Breast (tissue), 4 donors: ENCODE measurements around a stretch of chr1.

DNA sequence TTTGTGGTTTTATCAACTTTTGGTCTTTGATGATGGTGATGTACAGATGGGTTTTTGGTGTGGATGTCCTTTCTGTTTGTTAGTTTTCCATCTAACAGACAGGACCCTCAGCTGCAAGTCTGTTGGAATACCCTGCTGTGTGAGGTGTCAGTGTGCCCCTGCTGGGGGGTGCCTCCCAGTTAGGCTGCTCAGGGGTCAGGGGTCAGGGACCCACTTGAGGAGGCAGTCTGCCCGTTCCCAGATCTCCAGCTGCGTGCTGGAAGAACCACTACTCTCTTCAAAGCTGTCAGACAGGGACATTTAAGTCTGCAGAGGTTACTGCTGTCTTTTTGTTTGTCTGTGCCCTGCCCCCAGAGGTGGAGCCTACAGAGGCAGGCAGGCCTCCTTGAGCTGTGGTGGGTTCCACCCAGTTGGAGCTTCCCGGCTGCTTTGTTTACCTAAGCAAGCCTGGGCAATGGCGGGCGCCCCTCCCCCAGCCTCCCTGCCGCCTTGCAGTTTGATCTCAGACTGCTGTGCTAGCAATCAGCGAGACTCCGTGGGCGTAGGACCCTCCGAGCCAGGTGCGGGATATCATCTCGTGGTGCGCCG, 28.0 kb upstream of the CFAP144 start:
- PRO-cap, 3 experiments = no peak in any of the 3 experiments
- RRBS = no CpG with 5 or more reads among the region's 14 CpGs

DNA sequence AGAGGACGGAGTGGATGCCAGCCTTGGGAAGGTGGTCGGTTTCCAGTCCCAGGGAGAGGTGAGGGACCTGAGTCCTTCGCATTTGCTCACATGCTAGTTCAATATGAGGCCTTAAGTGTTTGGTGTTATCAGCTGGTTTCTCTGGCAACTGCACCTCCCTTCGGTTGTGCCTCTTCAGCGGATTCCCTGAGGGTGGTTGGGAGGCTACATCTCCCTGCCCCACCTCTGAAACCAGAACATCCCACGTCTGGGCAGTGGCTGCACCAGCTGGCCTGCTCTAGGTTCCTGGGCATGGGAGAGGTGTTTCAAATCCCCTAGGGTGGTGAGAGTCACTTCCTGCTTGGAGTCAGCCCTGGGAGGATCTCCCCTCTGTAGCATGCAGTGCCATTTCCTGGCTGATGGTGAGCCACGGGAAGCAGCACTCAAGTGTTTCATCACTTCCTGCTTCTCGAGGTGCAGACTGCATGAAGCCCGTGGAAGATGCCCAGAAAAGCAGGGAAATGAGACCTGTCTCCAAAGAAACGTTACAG, 4.4 kb downstream of the TMEM125 start:
- PRO-cap, 3 experiments = no peak in any of the 3 experiments
- RRBS = no CpG with 5 or more reads among the region's 10 CpGs

GRCh38 chr1:43277511-43278060, 7.8 kb downstream of the C1orf210 start:
- PRO-cap, 3 experiments = no peak in any of the 3 experiments
- RRBS = no CpG with 5 or more reads among the region's 9 CpGs

DNA sequence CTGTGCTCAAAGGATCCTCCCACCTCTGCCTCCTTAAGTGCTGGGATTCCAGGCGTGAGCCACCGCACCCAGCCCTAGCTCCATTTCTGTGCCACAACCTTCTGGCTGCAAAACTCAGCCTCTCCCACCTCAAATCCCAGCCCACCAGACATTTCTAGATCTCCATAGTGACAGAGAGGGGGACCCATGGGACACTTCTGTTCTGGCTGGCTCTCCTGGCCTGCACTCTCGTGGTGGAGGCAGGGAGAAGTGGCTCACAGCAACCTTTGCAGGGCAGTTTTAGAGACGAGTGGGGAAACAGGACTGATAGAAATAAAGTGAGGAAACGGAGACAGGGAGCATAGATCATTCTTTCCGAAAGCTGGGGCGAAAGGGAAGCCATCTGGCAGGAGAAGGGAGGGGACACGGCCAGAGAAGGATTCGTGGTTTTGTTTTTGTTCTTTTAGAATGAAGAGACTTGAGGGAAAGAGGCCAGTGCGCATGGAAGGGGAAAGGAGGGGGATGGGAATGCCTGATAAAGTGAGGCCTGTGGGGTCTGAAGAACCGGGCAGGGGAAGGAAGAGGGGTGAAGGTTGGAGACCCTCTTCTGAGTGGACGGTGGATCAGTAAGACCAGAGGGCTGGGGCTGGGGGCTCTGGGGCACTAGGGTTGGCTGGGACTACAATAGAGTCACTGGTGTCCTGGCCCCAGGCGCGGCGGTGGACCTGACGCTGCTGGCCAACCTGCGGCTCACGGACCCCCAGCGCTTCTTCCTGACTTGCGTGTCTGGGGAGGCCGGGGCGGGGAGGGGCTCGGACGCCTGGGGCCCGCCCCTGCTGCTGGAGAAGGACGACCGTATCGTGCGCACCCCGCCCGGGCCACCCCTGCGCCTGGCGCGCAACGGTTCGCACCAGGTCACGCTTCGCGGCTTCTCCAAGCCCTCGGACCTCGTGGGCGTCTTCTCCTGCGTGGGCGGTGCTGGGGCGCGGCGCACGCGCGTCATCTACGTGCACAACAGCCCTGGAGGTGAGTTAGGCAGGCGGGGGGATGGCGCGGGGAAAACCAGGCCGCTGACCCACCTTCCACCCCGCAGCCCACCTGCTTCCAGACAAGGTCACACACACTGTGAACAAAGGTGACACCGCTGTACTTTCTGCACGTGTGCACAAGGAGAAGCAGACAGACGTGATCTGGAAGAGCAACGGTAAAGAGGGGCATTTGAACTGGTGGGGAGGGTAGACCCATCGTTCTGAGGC, 3.8 kb downstream of the TIE1 start:
- PRO-cap, 3 experiments = no peak in any of the 3 experiments
- RRBS = 52% methylated on average over 11 of the region's 61 CpGs

DNA sequence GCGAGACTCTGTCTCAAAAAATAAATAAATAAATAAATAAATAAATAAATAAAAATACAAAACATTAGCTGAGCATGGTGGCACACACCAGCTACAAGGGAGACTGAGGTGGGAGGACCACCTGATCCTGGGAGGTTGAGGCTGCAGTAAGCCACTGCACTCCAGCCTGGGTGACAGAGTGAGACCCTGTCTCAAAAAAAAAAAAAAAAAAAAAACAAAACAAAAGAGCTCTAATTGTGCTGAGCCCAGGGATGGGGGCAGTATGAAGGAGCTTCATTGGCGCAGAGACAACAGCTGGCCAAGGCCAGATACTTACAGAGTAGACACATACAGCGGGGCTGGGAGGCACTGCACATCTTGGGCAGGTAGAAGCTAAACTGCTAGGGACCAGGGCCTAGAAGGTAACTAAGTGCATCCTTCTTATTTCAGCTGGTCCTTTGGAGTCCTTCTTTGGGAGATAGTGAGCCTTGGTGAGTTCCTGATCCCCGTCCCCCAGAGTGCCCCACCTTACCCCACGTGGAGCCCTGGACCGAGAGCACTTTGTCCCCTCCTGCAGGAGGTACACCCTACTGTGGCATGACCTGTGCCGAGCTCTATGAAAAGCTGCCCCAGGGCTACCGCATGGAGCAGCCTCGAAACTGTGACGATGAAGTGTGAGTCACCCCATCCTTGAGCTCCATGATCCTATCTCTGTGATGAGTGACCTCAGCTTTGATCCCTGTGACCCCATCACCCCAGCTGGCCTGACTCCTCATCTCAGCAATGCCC, 16.6 kb upstream of the MPL start:
- PRO-cap, 3 experiments = no peak in any of the 3 experiments
- RRBS = no CpG with 5 or more reads among the region's 10 CpGs

GRCh38 chr1:43366730-43367263, 1.0 kb downstream of the ELOVL1 start:
- PRO-cap, 3 experiments = no peak in any of the 3 experiments
- RRBS = no CpG with 5 or more reads among the region's 19 CpGs

DNA sequence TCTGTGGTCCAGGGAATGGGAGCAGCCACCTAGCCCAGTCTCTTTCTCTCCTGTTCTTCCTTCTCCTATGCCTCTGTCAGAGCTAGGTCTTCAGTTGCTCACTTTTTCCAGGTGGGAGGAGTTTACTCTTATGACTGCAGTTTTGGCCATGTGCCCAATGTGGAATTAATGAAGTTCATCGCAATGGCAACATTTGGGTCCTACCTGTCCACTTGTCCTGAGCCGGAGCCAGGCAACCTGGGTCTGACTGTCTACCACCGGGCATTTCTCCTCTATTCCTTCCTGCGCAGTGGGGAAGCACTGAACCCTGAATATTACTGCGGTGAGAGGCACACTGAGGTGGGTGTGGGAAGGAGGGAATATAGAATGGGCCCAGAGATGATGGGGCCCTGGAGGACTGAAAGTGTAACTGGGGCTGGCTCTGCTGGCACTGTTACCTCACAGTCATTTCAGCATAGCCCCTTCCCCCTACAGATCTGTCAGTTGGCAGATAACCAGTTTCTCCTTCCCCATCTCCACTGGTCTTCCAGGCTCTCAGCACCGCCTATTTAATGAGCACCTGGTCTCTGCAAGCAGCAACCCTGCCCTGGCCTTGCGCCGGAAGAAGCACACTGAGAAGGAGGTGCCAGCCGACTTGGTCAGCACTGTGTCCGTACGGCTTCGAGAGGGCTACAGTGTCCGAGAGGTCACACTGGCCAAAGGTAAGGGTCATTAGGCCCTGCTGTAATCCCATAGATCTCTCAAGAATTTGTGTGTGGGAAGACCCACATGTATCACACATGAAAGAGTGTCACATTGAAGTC, 30.1 kb downstream of the SZT2 start:
- PRO-cap, 3 experiments = no peak in any of the 3 experiments
- RRBS = no CpG with 5 or more reads among the region's 13 CpGs

DNA sequence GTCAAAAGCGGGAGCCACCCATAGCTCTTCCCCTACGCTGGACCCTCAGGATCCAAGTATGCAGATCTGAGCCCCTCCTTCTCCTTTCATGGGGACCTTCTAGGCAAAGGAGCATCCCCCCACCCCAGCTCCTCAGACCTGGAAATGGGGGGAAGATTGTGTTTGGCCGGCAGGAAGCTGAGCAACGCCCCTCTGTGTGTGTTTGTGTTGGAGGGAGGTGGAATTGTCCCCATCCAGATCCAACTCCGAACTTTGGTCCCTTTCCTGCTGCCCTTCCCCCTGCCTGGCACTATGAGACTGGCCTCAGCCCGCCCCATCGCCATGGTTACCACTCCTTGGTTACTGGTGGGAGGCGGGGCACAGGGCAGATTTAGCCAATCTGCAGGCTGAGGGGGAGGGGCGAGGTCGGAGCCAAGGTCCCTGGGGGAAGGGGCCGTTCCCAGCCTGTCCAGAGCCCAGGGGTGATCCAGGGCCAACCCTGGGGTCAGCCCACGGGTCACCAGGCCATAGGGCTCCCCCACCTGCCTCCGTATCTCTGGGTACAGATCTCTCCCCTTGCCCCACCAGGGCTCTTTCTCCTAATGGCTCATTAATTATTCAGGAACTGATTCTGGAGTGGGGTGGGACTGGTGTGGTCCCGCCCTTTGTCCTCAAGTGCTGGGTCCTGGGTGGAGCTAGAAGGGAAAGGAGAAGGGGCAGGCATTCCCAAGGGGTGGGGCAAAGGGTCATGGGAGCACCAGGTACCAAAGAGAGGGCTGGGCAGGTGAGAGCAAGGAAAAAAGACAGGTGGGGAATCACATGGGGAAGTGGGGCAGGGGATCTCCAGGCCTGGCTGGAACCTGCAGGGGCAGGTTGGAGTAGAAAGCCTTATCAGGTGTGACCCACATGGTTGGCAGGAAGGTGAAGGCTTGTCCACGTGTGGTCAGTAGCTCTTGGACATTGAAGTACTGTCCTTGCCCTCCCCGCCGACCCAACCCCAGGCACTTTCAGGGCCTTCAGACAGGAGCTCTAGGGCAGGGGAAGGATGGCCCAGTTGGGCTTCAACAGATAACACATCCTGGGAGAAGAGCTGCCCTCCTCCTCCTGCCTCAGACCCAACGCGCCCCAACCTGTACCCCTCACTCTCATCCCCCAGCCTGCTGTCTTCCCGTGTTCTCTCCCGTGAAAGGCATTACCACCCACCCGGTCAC, 15.3 kb downstream of the PTPRF start:
- PRO-cap, 3 experiments = no peak in any of the 3 experiments
- RRBS = no CpG with 5 or more reads among the region's 22 CpGs

DNA sequence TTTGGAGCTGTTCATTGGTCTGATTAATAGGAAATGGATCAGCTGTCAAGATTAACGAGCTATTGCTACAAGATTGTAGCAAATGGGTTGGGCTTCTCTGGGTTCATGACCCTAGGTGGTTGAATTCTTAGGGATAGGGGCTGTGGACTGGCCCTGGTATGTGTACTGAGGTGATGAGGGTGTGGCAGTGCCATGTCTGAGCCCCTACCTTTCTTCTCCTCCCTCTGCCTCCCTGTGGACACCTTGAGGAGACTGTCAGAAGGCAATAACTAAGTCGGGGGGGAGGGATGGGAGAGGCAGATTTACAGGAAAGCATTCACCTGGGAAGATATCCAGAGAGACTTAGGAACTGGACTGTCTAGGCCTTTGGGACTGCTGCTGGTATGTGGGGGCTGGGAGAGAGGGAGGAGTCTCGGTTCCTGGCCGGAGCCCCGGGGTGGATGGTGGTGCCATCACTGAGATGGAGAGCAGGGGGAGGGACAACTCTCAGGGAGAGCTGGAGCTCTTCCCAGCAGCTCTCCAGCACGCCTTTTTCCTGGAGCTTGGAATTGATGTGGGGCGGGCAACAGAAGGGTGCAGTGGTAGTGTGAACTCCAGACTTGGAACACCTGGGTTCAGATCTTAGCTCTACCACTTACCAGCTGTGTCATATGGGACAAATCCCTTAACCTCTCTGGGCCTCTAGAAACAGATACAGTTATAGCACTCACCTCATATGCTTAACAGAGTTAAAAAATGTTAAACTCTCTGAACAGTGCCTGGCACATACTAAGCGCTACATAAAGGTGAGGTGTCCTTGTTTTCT, 22.1 kb downstream of the PTPRF start:
- PRO-cap, 3 experiments = peak in 1 of 3 experiments; most common minus-strand start position 236 of the sequence (in 1)
- RRBS = no CpG with 5 or more reads among the region's 8 CpGs

DNA sequence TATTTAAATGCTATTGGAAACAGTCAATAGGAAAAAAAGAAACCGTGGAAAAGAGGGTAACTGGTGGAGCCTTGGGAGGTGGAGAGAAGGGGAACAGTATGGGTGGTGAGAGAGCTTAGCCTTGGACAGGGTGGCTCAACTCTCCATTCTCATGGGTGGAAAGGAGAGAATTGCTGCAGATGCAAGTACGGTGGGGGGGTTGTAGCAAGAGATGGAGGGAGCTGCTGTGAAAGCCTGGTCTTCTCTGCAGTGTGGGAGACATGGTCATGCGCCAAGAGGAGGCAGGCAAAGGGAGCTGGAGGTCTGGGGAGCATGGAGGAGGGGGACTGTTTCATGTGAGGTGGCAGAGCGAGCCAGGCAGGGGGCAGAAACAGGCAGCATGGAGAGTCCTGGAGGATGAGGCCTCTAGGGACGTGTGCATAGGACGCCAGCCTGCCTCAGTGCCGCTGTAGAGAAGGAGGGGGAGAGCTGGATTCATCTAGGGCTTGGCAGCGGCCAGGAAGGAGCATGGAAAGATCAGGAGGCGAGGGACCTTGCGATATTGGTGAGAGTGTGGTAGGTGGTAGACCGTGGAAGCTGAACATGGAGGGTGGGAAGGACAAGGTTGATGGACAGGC, 54.3 kb upstream of the KDM4A start:
- PRO-cap, 3 experiments = no peak in any of the 3 experiments
- RRBS = no CpG with 5 or more reads among the region's 11 CpGs

GRCh38 chr1:43596173-43597008, 53.6 kb upstream of the KDM4A start:
- PRO-cap, 3 experiments = no peak in any of the 3 experiments
- RRBS = no CpG with 5 or more reads among the region's 15 CpGs

DNA sequence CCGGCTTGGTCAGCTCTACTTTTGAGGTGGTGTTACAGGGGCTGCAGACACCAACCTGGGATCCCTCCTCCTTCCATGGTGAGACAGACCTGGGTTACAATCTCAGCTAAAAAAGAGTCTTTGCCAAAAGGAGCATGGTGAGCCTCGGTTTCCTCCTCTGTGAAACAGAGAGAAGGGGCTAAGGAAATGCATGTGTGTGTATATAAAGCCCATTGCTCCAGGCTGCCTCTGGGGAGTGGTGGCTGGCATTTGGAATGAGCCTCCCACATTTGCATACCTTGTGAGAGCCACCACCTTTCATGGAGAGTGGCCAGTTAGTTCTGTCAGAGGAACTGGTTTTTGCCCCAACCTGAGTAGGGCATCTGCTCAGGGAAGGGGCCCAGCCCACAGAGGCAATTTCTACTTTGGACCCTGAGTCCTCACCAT, 772 bp upstream of the SLC6A9 start:
- PRO-cap, 3 experiments = no peak in any of the 3 experiments
- RRBS = no CpG with 5 or more reads among the region's 2 CpGs

DNA sequence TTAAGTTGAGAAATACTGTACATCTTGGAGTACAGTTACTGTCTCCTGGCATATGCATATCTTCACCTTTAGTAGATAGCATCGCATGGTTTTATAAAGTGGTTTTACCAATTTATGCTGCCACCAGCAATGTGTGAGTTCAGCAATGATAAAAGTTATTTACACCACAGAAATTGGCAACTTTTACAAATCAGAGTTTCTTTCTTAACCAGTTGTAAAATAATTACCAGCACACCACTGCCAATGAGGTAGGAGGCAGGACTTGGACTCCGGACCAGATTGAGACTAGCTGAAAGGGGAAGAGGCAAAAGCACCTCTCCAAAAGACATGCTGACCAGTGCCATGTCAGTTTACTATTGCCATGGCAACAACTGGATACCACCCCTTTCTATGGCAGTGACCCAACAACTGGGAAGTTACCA, 18.8 kb upstream of the SLC6A9 start:
- PRO-cap, 3 experiments = no peak in any of the 3 experiments
- RRBS = no CpG with 5 or more reads among the region's 2 CpGs

DNA sequence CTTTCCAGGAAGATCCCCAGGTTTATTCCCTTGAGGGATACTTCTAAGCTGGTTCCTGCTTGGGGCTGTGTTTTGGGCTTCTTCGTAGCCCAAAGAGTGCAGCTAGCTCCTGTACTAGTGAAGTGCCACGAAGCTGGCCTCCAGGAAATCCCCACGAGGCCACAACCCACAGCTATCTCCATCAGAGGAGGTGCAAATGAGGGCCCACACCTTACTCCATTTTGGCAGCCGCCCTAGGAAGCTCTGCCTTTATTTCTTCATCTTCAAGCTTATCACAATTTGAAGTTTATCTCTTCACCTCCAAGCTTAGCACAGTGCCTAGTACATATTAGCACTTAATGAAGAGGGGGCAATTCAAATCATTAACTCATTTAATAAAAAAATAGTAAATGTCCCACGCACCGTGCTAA, 544 bp upstream of the DMAP1 start:
- PRO-cap, 3 experiments = no peak in any of the 3 experiments
- RRBS = no CpG with 5 or more reads among the region's 6 CpGs

GRCh38 chr1:44217912-44218534, 4.8 kb downstream of the DMAP1 start:
- PRO-cap, 3 experiments = no peak in any of the 3 experiments
- RRBS = no CpG with 5 or more reads among the region's 7 CpGs

GRCh38 chr1:44223719-44224072, 10.4 kb downstream of the DMAP1 start:
- PRO-cap, 3 experiments = no peak in any of the 3 experiments
- RRBS = no CpG with 5 or more reads among the region's 5 CpGs

- PRO-cap, 3 experiments = no peak in any of the 3 experiments
- RRBS = no CpG with 5 or more reads among the region's 2 CpGs
Observed at GRCh38 chr1:44268546-44269184, 55.4 kb downstream of the DMAP1 start.

DNA sequence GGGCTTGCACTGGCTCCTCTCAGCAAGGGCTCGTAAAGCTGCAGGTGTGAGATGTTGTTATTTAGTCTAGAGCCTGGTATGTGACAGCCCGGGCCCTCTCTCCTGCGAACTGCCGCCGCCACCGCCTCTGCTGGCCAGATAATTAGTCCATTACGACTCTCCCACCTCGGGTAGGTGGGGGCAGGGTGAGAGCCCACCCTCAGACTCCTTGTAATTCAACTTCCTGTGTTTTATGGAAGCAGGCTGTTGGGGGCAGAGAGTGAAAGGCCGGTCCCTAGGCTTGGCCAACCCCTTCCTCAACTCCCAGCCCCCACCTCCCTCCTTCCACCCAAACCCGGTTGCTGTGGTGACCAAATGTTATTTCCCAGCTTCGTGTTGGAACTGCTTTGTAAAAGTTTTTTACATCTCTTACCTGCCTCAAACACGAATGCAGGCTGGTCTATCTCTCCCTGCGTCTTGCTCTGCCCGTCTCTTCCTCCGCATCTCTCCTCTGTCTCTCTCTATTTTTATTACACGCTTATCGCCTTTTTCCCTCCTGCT, 119.2 kb downstream of the RNF220 start:
- PRO-cap, 3 experiments = no peak in any of the 3 experiments
- RRBS = 26% methylated on average over 2 of the region's 17 CpGs

GRCh38 chr1:44730459-44731542, 8.8 kb upstream of the KIF2C start:
- PRO-cap, 3 experiments = peak in 1 of 3 experiments; most common minus-strand start chr1:44730886 (in 1)
- RRBS = no CpG with 5 or more reads among the region's 27 CpGs

GRCh38 chr1:44820137-44820799, 11.9 kb downstream of the BTBD19 start:
- PRO-cap, 3 experiments = peak in 3 of 3 experiments; most common plus-strand start chr1:44820232 (in 3)
- RRBS = 2% methylated on average over 13 of the region's 31 CpGs